ENCODE measurements around a stretch of chr1.

GRCh38 chr1:161872139-161872813 is 106.2 kb downstream of the ATF6 start:
- PRO-cap, 5 experiments: no peak in any of the 5 experiments
- RAMPAGE, long total RNA, 2 experiments: no peak in any of the 2 experiments
- RRBS: no CpG with 5 or more reads among the region's 7 CpGs

DNA sequence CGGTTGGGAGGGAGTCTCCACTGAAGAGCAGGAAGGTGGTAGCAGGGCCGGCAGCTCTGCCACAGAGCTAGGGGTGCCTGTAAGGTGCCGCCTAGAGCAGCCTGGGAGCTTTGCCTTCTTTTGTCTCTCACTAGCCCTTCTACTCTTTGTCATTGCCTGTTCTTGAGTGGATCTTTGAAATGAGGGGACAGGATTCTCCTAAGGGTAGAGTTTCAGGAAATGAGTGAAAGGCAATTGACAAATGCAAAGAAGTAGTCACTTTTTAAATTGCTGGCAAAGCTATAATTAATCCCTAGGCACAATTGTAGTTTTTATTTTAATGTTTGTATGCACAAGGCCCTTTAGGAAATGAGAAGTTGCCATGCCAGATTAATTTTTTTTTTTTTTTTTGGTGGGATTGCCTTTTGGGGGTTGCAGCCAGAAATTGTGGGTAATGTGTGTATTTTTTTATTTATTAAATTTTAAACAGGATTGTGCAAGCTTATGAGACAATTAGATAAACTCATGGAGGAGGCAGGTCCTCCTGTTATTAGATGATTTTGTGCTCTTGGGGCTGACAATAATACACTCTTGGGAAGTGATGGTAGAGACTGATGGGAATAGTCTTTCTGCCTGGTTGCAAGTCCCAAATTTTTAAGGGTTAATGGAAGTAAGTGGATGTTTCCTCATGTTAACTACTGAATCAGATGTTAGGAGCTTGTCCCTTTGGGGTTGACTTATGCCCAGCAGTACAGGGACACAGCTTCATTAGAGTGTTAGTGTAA is 62.3 kb downstream of the OLFML2B start:
- PRO-cap, 5 experiments: no peak in any of the 5 experiments
- RAMPAGE, long total RNA, 2 experiments: no peak in any of the 2 experiments
- RRBS: no CpG with 5 or more reads among the region's 3 CpGs

- PRO-cap, 5 experiments: peak in 2 of 5 experiments; most common minus-strand start chr1:162081552 (in 1)
- RAMPAGE, long total RNA, 2 experiments: no peak in any of the 2 experiments
- RRBS: no CpG with 5 or more reads among the region's 2 CpGs
Measured at GRCh38 chr1:162081028-162081631, 11.6 kb downstream of the NOS1AP start.

DNA sequence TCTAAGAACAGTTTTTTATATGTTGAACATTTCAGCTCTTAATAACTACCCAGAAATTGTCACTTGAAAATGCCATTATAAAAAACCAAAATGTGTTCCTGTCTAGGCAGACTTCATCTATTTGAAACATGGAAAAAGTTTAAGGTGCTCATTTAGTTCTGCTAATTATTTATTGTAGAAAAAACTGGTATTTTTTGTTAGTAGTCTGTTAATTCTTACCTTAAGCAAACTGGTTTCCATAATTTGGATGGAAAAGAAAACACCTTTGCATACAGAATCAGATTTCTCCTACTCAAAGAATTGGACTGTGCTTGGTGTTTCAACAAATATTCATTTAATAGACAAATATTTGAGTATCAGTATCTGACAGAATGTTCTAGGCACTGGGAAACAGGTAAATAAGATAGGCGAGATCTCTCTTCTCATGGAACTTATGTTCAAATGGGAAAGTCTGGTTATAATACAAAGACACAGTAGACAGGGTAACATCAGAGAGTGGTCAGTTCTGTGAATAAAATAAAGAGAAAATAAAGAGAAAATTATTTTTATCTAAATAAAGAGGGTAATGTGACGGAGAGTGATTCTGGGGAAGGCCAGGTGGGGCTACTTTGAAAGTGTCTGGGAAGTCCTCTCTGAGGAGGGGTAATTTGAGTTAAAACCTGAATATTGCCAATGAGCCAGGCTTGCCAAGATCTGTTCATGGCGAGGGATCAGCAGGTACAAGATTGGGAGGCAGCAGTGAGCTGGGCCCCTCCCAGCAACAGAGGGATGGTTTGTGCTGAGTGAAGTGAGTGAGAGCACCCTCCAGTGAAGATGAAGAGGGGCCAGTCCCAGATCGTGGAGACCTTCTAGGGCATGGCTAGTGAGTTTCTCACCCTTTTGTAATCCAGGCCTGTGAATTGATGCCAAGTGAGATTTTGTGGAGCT is 120.0 kb downstream of the NOS1AP start:
- PRO-cap, 5 experiments: peak in 1 of 5 experiments; most common plus-strand start position 440 of the sequence (in 1)
- RAMPAGE, long total RNA, 2 experiments: no peak in any of the 2 experiments
- RRBS: no CpG with 5 or more reads among the region's 4 CpGs

- PRO-cap, 5 experiments: no peak in any of the 5 experiments
- RAMPAGE, long total RNA, 2 experiments: no peak in any of the 2 experiments
- RRBS: no CpG with 5 or more reads among the region's 2 CpGs
Measured at GRCh38 chr1:162467823-162468200, 29.8 kb upstream of the UHMK1 start.

DNA sequence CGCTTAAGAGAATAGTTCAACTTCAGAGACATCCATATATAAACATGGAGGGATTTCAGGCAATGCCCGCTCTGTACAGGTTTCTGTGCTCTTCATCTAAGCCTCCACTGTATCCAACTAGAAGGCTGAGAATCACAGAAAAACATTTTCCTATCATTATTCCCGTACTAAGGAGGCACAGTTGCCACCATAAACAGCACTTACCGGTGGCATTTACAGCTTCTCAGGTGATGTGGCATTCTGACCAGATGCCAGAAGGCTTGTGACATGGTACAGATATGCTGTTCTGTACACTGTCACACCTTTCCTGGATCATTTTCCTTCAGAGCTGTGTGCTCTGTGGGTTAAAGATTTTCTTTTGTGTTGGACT is 4.1 kb upstream of the UAP1 start:
- PRO-cap, 5 experiments: no peak in any of the 5 experiments
- RAMPAGE, long total RNA, 2 experiments: no peak in any of the 2 experiments
- RRBS: no CpG with 5 or more reads among the region's 4 CpGs

DNA sequence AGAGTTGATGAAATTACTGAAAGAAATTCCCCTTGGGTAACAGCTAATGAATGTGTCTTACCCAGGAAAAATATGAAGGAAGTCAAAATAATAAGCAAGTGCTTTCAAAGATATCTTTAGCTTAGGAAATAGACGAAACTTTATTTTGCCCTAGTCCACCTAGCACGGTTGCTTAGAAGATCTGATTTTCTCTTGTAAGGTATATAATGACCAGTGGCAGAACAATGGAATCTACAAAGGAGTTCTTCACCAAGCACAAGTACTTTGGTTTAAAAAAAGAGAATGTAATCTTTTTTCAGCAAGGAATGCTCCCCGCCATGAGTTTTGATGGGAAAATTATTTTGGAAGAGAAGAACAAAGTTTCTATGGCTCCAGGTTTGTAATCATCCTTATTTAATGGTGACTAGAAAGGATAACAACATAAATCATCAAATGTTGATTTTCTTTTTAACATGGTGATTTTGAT is 17.7 kb downstream of the UAP1 start:
- PRO-cap, 5 experiments: no peak in any of the 5 experiments
- RAMPAGE, long total RNA, 2 experiments: no peak in any of the 2 experiments
- RRBS: no CpG with 5 or more reads among the region's 3 CpGs

- PRO-cap, 5 experiments: no peak in any of the 5 experiments
- RAMPAGE, long total RNA, 2 experiments: no peak in any of the 2 experiments
- RRBS: no CpG with 5 or more reads among the region's 5 CpGs
Measured at GRCh38 chr1:162771983-162772454, 18.5 kb upstream of the HSD17B7 start.

- PRO-cap, 5 experiments: no peak in any of the 5 experiments
- RAMPAGE, long total RNA, 2 experiments: no peak in any of the 2 experiments
- RRBS: 5% methylated on average over 13 of the region's 48 CpGs
Measured at GRCh38 chr1:162822265-162823342, 32.1 kb downstream of the HSD17B7 start.

GRCh38 chr1:162834187-162834579 is 26.8 kb downstream of the CCDC190 start:
- PRO-cap, 5 experiments: peak in 2 of 5 experiments; most common plus-strand start chr1:162834312 (in 2)
- RAMPAGE, long total RNA, 2 experiments: no peak in any of the 2 experiments
- RRBS: no CpG with 5 or more reads among the region's 2 CpGs

GRCh38 chr1:163315564-163315833 is 6.3 kb upstream of the NUF2 start:
- PRO-cap, 5 experiments: no peak in any of the 5 experiments
- RAMPAGE, long total RNA, 2 experiments: no peak in any of the 2 experiments
- RRBS: no CpG with 5 or more reads among the region's 2 CpGs

DNA sequence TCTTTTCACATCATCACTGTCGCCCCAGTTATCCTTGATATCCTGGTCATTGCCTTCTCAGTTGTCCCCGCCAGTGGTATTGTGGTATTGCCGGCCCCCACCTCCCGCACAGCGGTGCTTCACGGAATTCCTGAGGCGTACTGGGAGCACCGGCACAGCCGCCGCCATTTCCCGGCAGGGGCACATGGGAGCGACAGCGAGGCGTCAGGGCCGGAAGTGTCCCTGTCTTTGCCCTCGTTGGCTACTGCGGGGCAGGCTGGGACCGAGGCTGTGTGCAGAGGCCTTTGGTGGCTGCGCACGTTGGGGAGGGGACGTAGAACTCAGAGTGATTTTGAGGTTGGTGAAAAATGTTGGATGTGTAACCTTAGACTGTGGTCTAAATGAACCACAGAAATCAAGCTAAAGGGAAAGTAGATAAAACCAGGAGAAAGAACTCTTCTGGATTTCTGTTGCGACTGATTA is 101.3 kb downstream of the NUF2 start:
- PRO-cap, 5 experiments: no peak in any of the 5 experiments
- RAMPAGE, long total RNA, 2 experiments: no peak in any of the 2 experiments
- RRBS: 83% methylated on average over 1 of the region's 22 CpGs

DNA sequence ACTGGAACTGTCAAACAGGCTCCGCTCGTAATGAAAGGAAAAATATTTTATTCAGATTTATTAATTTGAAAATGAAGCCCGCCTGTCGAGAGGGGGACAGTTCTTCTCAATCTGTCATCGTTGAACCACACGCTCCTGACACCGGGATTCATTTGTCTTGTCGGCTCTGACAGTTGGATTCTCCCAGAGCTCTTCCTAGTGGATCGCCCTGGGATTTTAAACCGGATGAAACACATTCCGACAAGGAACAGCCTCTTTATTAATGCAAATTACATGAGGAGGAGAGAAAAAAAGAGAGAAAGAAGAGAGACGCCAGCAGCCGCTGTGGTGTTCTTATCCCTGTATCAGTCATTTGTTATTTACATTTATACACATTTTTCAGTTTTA is 238.2 kb upstream of the PBX1 start:
- PRO-cap, 5 experiments: no peak in any of the 5 experiments
- RAMPAGE, long total RNA, 2 experiments: no peak in any of the 2 experiments
- RRBS: 17% methylated on average over 4 of the region's 13 CpGs

- PRO-cap, 5 experiments: no peak in any of the 5 experiments
- RAMPAGE, long total RNA, 2 experiments: no peak in any of the 2 experiments
- RRBS: no CpG with 5 or more reads among the region's 9 CpGs
Measured at GRCh38 chr1:164356639-164356894, 202.4 kb upstream of the PBX1 start.

DNA sequence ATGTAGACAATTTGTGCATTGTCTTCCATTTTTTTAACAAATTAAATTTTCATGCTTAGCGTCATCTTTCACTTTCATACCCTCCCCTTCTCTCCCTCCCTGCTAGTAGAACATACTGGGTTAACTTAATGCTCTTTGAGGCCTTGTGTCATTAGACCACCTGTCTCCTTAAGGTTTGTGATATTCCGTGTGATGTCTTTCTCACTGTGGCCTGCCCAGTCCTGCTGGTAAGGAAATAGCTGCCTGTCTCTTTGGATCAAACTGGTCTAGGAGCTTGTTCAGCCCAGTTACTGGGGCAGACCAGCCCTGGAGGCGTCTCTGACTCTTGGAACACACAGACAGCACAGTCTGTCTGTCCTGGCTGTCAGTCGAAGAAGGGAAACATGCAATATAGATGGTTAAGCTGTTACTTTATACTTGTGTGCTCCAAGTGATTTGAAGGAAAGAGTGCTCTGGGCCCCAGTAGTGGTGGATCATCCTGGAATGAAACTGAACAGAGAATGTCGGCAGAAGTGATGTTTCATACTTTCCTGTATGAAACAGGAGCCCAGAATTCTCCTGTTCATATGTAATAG is 20.4 kb downstream of the PBX1 start:
- PRO-cap, 5 experiments: no peak in any of the 5 experiments
- RAMPAGE, long total RNA, 2 experiments: no peak in any of the 2 experiments
- RRBS: no CpG with 5 or more reads among the region's 5 CpGs

GRCh38 chr1:164604837-164605460 is 46.0 kb downstream of the PBX1 start:
- PRO-cap, 5 experiments: no peak in any of the 5 experiments
- RAMPAGE, long total RNA, 2 experiments: no peak in any of the 2 experiments
- RRBS: no CpG with 5 or more reads among the region's 3 CpGs

- PRO-cap, 5 experiments: no peak in any of the 5 experiments
- RAMPAGE, long total RNA, 2 experiments: no peak in any of the 2 experiments
- RRBS: no CpG with 5 or more reads among the region's 6 CpGs
Measured at GRCh38 chr1:164613135-164613679, 54.2 kb downstream of the PBX1 start.

DNA sequence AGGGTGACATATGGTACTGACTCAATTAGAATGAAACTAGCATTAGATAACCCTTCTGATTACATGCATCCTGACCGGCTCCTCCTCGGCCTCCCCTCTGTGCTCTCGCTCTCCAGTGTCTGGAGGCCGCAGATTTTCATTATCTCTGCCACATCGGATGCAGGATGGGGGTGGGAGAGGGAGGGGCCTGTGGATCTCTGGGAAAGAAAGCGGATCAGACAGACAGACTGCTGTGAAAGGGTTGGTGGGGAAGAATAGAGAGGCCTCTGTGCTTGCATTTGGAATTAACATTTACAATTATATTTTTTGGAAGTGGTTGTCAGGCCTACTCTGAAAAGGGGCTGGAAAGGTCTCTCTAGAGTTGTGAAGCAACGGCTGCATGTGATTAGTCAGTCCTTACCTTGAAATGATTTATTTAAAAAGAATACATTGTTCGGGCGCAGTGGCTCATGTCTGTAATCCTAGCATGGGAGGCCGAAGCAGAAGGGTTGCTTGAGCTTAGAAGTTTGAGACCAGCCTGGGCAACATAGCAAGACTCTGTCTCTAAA is 131.1 kb downstream of the PBX1 start:
- PRO-cap, 5 experiments: no peak in any of the 5 experiments
- RAMPAGE, long total RNA, 2 experiments: no peak in any of the 2 experiments
- RRBS: no CpG with 5 or more reads among the region's 10 CpGs

GRCh38 chr1:164699531-164700890 is 141.0 kb downstream of the PBX1 start:
- PRO-cap, 5 experiments: no peak in any of the 5 experiments
- RAMPAGE, long total RNA, 2 experiments: no peak in any of the 2 experiments
- RRBS: no CpG with 5 or more reads among the region's 23 CpGs

GRCh38 chr1:164801135-164801474 is 242.1 kb downstream of the PBX1 start:
- PRO-cap, 5 experiments: no peak in any of the 5 experiments
- RAMPAGE, long total RNA, 2 experiments: no peak in any of the 2 experiments
- RRBS: no CpG with 5 or more reads among the region's 5 CpGs

Data from liver (tissue), 9 donors.